Heart (tissue), 3 donors: ENCODE data around the genes RGS4, RGS5 and ALDH9A1.

DNA sequence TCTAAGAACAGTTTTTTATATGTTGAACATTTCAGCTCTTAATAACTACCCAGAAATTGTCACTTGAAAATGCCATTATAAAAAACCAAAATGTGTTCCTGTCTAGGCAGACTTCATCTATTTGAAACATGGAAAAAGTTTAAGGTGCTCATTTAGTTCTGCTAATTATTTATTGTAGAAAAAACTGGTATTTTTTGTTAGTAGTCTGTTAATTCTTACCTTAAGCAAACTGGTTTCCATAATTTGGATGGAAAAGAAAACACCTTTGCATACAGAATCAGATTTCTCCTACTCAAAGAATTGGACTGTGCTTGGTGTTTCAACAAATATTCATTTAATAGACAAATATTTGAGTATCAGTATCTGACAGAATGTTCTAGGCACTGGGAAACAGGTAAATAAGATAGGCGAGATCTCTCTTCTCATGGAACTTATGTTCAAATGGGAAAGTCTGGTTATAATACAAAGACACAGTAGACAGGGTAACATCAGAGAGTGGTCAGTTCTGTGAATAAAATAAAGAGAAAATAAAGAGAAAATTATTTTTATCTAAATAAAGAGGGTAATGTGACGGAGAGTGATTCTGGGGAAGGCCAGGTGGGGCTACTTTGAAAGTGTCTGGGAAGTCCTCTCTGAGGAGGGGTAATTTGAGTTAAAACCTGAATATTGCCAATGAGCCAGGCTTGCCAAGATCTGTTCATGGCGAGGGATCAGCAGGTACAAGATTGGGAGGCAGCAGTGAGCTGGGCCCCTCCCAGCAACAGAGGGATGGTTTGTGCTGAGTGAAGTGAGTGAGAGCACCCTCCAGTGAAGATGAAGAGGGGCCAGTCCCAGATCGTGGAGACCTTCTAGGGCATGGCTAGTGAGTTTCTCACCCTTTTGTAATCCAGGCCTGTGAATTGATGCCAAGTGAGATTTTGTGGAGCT lies 120.0 kb downstream of the NOS1AP start:
- RAMPAGE, long total RNA, 2 experiments = no peak in any of the 2 experiments

GRCh38 chr1:162499972-162500365 lies 2.4 kb downstream of the UHMK1 start:
- RAMPAGE, long total RNA, 2 experiments = no peak in any of the 2 experiments

GRCh38 chr1:162560526-162560942 lies 988 bp upstream of the UAP1 start:
- RAMPAGE, long total RNA, 2 experiments = no peak in any of the 2 experiments

DNA sequence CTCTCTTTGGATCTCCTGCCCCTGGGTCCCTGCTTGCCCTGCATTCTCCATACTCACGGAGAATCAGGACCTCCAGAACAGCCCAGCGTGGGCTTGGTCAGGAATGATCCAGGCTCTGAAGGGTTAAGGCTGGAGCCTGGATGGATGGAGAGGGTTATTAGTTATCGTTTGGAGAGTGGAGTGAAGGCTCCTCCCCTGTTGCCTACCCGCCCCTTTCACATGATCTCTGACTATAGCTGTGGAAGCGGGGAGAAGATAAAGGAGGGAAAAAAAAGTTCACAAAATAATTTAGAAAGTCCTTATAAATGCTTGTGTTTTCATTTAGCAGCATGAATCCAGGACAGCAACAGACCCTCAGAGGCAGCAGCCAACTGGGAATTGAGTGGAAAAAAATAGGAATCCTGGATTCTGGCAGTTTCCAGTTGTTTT lies 762 bp upstream of the DDR2 start:
- RAMPAGE, long total RNA, 2 experiments = no peak in any of the 2 experiments

- RAMPAGE, long total RNA, 2 experiments = no peak in any of the 2 experiments
These were observed 31.3 kb downstream of the DDR2 start for GRCh38 chr1:162663446-162664159.

DNA sequence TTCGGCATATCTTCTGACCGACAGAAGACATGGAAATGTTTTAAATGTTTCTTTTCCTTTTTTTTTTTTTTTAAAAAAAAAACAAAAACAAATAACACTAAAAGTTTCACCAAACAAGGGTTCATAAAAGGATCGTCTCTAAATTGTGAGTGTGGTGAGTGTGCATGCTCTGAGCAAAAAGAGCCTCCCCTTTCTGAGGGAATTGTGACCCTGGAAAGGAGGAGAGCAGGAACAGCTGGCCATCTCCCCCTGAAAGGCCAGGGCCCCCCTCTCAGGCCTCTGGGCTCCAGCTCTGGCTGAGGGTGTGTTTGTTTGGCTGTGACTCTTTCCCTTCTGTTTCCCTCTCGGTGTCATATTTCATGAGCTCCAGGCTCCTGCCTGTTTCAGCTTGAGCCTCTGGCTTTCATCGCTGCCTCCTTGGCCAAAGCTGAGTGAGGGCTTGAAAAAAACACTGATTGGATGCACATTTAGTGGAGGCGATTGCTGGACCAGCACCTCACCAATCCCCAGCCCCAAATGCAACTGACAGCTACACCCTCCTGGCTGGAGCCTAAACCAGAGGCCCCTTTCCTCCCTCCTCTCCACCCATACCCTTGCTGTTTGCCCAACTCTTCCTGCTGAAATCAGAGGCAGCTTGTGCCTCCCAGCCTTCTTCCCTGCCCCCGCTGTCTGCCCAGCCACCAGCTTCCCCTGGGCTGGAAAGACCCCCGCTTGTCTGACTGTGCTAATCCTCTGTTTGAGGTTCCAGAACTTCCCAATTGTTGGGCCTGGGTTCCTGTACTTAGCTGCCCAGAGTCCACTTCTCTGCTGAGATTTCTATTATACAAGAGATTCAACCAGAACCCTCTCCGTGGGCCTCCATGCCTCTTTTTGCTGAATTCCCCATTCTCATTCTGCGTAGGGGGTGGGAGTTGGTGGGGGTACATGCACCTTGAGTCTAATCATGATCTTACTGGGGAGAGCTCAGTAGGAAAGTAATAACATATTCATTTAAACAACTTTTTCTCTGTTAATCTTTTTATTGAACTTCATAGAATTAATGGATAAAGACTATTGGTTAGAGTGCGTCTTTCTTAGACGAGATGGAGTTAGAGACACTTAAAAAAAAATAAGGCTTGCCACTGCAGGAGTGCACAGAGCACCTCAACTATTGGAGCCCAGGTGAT lies 64.3 kb downstream of the DDR2 start:
- RAMPAGE, long total RNA, 2 experiments = no peak in any of the 2 experiments

DNA sequence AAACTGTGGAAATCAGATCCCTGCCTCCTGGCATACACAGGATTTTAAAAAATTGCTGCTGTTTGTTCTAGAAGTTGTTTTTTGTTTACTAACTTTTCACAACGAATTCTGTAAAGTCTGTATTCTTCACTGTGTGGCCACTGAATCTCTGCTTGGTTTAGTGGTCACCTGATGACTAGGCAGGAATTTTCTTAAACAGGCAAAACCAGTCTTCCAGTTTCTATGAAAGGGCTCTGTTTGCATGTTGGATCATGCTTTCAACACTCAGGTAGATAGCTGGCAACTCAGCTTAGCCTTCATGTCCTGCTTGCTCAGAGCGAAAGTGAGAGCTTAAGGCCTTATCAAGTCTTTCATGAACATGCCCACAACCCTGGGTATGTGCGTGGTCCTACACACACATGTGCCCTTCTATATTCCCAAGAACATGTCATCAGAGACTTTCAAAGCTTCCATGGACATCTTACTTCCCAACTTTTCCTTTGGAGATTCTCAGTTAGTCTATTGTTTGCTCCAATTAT lies 52.4 kb upstream of the CCDC190 start:
- RAMPAGE, long total RNA, 2 experiments = no peak in any of the 2 experiments

DNA sequence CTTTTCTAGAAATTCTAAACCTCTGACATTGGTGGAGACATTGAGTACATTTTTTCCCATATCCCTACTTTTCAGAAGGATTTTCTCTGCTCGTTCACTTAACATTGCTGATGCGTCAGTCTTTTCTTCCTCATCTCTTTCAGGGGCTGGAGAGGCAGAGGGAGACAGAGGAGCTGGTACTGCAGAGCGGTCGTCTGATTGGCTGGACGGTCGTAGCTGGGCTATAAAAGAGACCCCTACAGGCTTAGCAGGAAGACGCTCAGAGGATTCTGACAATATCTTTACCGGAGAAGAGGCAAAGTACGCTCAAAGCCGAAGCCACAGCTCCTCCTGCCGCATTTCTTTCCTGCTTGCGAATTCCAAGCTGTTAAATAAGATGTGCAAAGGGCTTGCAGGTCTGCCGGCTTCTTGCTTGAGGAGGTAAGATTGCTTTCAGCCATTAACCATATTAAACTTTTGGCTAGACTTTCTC lies at the start of gene RGS4:
Gene RGS4 (plus strand): TSS at position 253 of the 472 bp plus-strand sequence.
- RAMPAGE, long total RNA, 2 experiments = start-site peak on the plus strand in 2 of 2 experiments, centred at positions 255 to 278 of the sequence, 26 to 131 reads per replicate

- RAMPAGE, long total RNA, 2 experiments = start-site peak on the minus strand in 2 of 2 experiments, at chr1:163202910-163202917 at its widest, 874 to 1,017 reads per replicate
These were observed at the start of gene RGS5 for GRCh38 chr1:163202771-163203567. RGS5 (minus strand) TSS chr1:163202916.

- RAMPAGE, long total RNA, 2 experiments = no peak in any of the 2 experiments
These were observed 28.7 kb upstream of the RGS5 start for GRCh38 chr1:163231382-163231909.

- RAMPAGE, long total RNA, 2 experiments = no peak in any of the 2 experiments
These were observed 100.0 kb upstream of the PBX1 start for GRCh38 chr1:164459009-164459456.

GRCh38 chr1:164564061-164564903 lies 5.3 kb downstream of the PBX1 start:
- RAMPAGE, long total RNA, 2 experiments = no peak in any of the 2 experiments

DNA sequence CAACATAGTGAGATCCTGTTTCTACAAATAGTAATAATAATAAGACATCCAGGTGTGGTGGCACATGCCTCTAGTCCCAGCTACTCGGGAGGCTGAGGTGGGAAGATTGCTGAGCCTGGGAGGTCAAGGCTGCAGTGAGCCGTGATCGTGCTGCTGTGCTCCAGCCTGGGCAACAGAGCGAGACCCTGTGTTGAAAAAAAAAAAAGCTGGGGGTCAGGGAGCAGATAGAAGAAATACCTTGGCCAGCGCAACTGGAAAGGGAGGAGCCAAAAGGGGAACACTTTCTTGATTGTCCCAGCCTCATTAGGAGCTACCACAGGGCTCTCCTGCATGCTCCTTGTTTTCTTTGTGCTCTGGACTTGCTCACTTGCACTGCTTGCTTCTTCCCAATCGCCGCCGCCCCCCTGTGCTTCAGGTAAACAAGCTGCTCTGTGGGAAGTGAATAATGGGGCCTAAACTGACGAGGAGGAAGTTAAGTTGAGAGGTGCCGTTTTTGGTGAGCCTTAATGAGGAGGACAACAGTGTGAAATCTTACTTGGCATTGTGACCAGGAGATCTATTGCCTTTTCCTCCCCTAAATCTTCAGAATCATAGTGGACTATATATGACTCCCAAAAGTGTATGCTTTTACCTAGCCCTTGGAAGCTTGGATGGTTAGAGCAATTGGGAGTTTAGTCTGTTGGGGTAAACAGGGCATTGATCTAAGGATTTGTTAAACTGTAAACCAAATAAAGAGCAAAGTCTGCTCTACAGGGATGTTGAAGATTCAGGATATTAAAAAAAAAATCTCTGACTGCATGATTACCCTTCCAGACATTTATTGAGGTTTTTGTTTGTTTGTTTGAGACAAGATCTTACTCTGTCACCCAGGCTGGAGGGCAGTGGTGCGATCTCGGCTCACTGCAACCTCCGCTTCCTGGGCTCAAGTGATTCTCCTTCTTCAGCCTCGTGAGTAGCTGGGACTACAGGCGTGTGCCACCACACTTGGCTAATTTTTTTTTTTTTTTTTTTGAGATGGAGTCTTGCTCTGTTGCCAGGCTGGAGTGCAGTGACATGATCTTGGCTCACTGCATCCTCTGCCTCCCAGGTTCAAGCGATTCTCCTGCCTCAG lies 31.4 kb downstream of the PBX1 start:
- RAMPAGE, long total RNA, 2 experiments = no peak in any of the 2 experiments

DNA sequence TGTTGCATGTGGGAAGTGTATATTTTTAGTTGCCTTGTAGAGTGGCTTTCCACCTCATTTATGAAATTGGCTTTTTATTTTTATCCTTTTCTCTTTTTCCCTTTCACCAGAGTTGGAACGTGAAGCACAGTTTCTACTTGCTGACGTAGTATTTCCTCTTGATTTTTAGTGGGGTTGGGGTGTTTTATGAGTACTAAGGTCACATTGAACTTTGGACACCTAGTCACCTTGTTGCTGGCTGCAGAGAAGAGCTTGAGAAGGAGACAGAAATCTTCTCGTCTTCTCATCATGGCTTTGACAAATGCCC lies 77.4 kb downstream of the PBX1 start:
- RAMPAGE, long total RNA, 2 experiments = no peak in any of the 2 experiments

DNA sequence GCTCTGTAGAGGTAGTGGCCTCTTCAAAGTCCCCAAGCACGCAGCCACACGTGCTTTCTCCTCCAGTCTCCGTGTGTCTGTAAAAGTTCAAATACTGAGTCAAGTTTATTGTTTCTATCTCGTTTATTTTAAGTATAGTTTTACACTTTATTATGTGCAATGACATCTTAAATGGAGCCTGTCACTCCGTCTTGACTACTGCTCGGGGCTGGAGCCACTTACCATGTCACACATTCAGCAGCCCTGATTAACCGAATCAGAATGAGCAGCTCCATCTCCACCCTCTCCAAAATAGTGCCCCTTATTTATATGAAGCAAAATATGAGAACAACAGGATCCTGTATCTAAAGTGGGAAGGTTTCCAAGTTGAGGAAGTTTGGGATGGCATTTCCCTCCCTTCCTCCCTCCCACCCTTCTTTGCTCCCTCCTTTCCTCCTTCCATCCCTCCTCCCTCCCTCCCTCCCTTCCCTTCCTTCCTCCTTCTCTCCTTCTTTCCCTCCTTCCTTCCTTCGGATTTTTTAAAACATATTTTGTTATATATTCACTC lies 201.1 kb downstream of the PBX1 start:
- RAMPAGE, long total RNA, 2 experiments = no peak in any of the 2 experiments

DNA sequence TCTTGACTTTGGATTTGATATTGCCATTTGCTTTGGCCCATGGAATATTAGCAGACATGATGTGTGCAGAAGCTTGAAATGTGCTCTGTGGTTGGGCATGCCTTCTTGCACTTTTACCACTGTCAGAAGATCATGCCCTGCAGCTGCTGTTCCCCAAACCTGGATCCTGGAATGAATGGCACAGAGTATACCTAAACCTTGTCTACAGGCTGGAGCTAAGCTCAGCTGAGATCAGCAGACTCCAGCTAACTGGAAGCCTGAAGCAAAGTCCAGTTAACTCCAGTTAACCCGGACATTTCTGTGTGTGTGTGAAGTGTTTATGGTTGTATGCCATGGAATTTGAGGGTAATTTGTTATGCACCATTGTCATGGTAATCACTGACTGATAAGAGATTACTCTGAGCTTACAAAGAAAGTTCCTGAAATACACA lies 107.6 kb downstream of the LMX1A start:
- RAMPAGE, long total RNA, 2 experiments = no peak in any of the 2 experiments

- RAMPAGE, long total RNA, 2 experiments = no peak in any of the 2 experiments
These were observed 896 bp upstream of the MGST3 start for GRCh38 chr1:165630037-165630639.

- RAMPAGE, long total RNA, 2 experiments = start-site peak on the minus strand in 2 of 2 experiments, at chr1:165698489-165698599 at its widest, 68 to 437 reads per replicate
These were observed at the start of gene ALDH9A1 for GRCh38 chr1:165697858-165698989. ALDH9A1 (minus strand) TSS chr1:165698562.

DNA sequence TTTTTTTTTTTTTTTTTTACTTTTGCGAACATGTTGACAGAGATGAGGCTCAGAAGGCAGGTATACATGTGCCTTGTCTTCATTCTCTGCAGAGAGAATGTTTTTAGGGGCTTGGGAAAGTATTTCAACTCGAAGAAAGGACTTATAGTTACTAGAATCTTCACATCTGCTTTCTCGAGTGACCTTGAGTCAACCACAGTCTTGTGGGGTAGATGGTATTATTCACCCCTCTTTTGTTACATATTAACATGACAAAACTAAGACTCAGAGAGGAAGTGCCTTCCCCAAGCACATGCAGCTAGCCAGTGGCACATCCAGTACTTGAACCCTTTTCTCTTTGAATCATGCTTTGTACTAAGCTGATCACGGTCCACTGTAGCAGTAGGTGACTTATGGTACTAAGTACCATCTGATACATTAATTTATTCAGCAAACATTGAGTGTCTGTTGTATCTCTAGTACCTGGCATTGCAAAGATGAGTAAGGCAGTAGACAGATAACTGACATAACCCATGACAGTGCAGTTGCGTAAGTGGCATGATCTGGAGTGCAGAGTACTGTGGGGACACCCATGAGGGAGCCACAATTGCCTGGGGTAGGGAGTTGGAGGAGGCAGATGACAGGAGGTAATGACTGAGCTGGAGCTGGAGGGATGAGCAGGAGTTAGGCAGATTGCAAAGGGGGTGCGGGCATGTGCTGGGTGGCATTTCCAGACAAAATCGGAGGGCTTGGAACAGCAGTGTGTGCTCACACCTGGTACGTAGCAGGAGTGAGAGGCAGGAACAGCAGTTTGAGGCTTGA lies 29.7 kb downstream of the UCK2 start:
- RAMPAGE, long total RNA, 2 experiments = no peak in any of the 2 experiments

- RAMPAGE, long total RNA, 2 experiments = no peak in any of the 2 experiments
These were observed 68.1 kb downstream of the UCK2 start for GRCh38 chr1:165895516-165895854.